ENCODE measurements around the genes RPLP0, PXN, RNF10 and P2RX4.

GRCh38 chr12:120096308-120097391 lies 19.9 kb downstream of the RAB35 start:
- PRO-cap: no peak
- RAMPAGE, long total RNA, 4 experiments: no peak in any of the 4 experiments

- PRO-cap: no peak
- RAMPAGE, long total RNA, 4 experiments: no peak in any of the 4 experiments
Measured at GRCh38 chr12:120195930-120196786, 1.6 kb upstream of the GCN1 start.

- PRO-cap: bidirectional peak, plus-strand start at chr12:120201308, minus-strand start at chr12:120201107
- RAMPAGE, long total RNA, 4 experiments: start-site peak on the minus strand in 3 of 4 experiments, at chr12:120201104-120201111 at its widest, 3,402 to 10,196 reads per replicate
Measured at GRCh38 chr12:120200332-120201235, at the start of gene RPLP0. Gene RPLP0 (minus strand): TSS chr12:120201111.

DNA sequence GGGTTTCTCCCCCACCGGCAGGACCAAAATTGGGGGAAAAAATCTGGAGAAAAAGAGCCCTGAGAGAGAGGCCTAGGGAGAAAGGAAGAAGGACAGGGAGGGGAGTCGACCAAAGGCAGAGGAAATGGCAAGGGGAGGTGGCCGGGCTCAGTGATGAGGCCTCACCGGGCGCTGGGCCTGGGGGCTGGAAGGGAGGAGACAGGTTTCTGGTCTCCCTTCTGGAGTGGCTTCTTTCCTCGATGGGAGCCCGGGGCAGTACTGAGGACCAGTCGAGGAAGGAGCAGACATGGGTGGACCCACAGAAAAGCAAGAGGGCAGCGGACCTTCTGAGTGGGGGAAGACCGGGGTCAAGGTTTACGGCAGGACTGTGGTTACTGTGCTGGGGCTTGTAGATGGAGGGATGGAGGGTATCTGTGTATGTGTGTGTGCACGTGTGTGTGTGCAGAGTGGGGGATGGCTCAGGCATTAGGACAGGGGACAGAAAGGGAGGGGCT lies 14.9 kb upstream of the RPLP0 start:
- PRO-cap: no peak
- RAMPAGE, long total RNA, 4 experiments: no peak in any of the 4 experiments

GRCh38 chr12:120223716-120225197 lies 23.3 kb upstream of the RPLP0 start:
- PRO-cap: bidirectional peak, plus-strand start at chr12:120224857, minus-strand start at chr12:120224702
- RAMPAGE, long total RNA, 4 experiments: no peak in any of the 4 experiments

- PRO-cap: no peak
- RAMPAGE, long total RNA, 4 experiments: no peak in any of the 4 experiments
Measured at GRCh38 chr12:120234502-120235350, 30.8 kb downstream of the PXN start.

DNA sequence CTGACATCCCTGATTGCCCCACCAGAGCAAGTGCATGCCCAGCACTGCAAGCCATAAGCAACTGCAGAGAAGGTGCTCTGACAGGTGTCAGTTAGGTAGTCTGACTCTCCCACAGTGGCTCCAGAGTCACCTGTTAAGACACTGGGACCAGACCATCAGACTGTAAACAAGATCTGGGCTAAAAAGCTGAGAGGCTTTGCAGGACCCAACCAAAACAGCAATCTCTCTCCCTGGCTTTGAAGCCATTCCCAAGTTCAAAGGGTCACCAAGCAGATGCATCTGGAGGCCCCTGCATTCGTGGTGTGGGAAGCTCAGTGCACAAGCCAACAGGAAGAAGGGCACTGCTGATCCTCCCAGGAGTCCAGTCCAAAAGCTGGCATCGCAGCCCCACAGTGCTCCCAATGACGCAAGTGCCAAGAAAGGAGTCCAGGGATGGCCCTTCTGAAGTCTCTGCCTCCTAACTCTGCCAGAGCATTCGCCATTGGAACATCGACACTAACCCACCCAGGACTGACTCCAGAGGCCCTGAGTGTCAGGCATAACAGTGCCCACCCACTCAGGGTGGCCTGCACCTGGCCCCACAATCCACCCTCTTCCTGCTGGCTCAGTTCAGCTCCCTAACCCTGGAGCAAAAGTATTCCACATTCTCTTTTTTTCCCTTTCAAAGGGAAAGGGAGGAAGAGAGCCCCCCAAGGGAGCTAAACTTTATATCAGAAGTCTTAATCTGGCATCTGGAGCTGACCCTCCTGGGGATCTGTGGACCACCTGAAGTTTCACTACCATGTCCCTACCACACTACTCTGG lies 25.0 kb downstream of the PXN start:
- PRO-cap: no peak
- RAMPAGE, long total RNA, 4 experiments: no peak in any of the 4 experiments

- PRO-cap: no peak
- RAMPAGE, long total RNA, 4 experiments: no peak in any of the 4 experiments
Measured at GRCh38 chr12:120256934-120257606, 8.5 kb downstream of the PXN start.

DNA sequence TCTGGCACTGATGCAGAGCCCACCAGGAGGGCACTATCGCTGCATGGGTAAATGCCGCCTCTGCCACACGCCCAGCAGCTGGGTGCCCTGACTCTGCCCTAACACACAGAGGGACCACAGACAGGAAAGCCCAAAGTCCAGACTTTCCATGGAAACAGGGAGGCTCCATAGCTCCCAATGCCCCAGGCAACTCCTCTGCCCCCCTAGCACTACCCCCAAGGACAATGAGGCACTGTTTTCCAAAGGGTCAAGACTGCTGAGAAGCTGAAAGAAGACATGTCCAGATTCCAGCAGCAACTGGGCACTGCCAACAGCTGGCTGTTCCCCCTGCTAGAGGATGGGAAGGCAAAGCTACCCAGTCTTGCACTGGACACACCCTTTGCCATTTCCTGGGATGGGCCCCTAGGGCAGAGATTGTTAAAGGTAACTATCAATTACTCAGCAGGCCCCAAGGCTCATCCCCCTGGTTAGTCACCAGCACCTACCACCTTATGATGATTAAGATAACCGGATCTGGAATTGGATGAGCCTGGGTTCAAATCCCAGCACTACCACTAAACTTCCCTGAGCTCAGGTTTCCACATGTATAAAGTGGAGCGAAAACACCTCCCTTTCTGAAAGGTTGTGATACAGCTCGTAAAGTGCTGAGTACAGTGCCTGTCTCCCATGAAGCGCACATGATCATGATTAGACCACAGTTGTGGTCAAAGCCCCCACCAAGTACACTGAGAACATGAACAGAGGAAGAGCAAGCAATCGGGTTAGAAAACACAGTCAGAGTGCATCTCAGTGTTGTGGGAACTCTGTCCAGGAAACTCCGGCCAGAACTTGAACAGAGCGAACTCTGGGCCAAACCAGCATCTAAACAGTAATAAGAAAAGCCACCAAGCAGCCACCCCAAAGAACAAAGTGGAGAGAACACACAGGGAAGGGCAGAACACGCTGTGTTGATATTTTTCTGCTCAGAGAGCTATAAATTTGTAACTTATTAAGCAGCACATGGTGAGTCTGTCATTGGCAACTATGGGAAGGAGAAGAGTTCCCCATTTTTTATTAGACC lies 3.2 kb downstream of the PXN start:
- PRO-cap: no peak
- RAMPAGE, long total RNA, 4 experiments: no peak in any of the 4 experiments

DNA sequence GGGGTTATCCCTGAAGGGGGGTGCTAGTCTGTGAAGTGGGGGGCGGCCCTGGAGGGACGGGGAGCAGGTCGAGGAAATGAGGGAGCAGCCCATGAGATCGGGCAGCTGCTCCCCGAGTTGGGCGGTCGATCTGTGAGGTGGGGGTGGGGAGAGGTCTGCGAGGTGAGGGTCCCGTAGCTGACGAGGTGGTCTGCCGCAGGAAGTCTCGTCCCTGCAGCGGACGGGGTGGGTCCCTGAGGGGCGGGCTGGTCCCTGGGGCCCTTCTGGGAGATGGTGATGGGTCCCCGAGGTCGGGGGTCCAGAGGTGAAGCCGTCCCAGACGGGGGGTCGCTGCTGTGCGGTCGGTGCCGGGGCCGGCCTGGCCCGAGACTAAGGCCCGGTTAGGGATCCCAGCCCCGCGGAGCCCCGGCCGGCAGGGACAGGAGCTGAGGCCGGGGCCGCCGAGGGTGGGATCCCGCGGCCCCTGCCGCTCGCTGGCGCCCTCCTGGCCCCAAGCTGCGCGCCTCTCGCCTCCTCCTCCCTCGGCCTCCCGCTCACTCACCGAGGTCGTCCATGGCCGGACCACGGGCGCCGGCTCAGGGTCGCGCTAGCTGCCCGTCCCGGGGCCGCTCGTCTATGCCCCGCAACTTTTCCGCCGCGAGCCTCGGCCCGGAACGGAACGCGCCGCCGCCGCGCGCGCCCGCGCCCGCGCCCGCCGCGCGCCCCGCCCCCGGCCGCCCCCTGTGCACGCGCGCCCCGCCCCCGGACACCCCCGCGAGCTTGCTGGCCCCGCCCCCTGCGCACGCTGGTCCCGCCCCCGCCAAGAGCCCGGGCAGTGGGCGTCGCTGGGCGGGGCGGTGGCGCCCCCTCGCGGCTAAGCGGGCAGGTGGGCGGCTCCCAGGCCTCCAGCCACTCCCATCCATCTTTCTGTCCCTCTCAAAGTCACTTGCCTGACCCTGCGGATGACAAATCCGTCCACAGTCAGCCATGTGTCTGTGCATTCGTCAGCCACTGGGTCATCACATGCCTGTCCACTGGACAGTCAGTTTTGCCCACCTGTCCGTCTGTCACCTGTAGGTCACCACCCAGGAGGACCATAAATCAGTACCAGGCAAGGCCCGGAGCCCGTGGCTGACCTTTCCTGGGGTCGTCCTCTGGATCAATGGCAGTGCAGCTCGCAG lies at the start of gene PXN:
PXN (minus strand) TSS at position 655 of the 1,160 bp plus-strand sequence.
- PRO-cap: unidirectional peak, minus-strand start at position 655 of the sequence
- RAMPAGE, long total RNA, 4 experiments: start-site peak on the minus strand in 3 of 4 experiments, centred at positions 653 to 661 of the sequence, 83 to 147 reads per replicate

DNA sequence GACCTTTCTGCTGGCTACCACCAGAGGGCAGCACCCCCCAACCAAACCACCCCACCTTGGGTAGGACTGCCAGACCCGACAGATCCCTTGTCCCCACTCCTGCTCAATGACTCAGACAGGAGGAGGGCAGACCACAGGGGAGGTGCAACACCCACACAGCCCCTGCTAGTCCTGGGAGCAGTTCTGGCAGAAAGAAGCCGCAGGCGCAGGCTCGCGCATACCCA lies 12.4 kb downstream of the MSI1 start:
- PRO-cap: no peak
- RAMPAGE, long total RNA, 4 experiments: no peak in any of the 4 experiments

- PRO-cap: no peak
- RAMPAGE, long total RNA, 4 experiments: no peak in any of the 4 experiments
Measured at GRCh38 chr12:120394298-120395058, 25.5 kb upstream of the MSI1 start.

DNA sequence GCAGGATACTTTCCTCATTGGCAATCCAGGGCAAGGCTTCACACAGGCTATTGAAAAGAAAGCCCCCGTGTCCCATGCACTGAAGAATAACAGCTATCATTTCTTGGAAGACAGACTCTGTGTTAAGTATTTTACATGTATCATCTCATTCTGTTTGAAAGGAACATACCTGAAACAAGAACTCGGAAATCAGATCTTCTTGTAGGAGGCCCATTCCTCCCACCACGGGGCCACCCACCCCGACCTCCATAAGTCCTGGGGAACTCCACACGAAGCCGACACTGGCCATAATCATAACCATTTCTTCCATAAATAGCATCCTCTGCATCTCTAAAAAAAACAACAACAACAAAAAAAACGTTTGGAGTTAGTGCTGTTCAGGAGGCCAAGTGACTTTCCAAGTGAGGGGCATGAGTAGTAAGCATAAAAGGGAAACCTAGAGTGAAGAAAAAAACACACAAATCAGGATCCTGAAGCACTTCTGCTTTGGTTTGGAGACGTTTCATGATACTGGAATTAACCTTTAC lies 4.0 kb downstream of the SRSF9 start:
- PRO-cap: no peak
- RAMPAGE, long total RNA, 4 experiments: start-site peak on the minus strand in 1 of 4 experiments, centred at positions 95 to 279 of the sequence, 20 to 36 reads per replicate

DNA sequence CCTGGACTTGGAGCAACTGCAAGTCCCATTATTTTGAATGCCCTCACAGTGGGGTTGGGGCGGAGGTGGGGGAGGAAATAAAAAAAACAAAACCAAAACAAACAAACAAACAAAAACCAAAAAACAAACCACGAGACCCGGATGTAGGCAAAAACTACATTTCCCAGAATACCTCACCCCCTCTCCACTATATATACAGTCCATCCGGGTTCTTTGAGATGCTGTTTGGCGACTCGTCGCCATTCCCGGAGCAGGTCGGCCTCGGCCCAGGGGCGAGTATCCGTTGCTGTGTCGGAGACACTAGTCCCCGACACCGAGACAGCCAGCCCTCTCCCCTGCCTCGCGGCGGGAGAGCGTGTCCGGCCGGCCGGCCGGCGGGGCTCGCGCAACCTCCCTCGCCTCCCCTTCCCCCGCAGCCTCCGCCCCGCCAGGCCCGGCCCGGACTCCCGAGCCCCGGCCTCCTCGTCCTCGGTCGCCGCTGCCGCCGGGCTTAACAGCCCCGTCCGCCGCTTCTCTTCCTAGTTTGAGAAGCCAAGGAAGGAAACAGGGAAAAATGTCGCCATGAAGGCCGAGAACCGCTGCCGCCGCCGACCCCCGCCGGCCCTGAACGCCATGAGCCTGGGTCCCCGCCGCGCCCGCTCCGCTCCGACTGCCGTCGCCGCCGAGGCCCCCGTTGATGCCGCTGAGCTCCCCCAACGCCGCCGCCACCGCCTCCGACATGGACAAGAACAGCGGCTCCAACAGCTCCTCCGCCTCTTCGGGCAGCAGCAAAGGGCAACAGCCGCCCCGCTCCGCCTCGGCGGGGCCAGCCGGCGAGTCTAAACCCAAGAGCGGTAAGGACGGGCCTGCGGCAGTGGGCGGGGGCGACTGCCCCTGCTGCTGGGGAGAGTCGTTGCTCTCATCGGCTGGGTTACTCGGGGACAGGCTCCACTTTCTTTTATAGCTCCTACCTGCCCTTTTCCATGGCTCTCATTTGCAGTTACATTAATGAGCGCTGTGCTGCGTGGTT lies at the start of gene RNF10:
RNF10 (plus strand) TSS at position 221 of the 1,009 bp plus-strand sequence.
- PRO-cap: unidirectional peak, plus-strand start at position 221 of the sequence
- RAMPAGE, long total RNA, 4 experiments: start-site peak on the plus strand in 4 of 4 experiments, centred at positions 215 to 236 of the sequence, 28 to 67 reads per replicate

DNA sequence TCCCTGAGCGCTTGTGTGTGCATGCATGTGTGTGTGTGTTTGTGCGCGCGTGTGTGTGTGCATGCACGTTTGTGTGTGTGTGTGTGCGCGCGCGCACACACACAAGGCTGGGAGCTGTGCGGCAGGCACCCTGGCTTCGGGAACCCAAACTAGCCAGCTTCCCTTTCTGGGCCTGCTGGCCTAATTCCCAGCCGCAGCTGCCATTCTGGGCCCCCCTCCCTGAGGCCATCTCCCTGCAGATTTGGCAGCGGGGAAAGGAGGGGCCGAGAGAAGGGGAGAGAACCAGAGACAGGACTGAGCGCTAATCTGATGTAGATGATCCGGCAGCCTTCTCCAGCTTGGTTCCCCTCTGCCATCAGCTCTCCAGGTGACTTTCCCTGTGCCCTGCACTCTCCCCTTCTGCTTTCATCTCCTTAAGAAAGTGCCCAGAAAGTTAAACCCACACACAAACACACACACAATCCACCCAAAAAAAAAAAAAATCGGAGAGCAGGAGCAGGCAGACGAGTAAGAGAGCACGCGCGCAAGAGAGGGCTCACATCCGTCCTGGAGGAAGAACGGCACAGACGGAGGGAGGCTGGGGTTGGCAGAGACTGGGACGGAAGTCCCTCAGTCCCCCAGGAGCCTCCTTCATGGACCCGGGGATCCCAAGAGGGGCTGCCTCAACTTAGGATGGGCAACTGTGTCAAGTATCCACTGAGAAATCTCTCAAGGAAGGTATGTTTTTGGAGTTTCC lies 9.7 kb downstream of the CABP1 start:
- PRO-cap: no peak
- RAMPAGE, long total RNA, 4 experiments: no peak in any of the 4 experiments

DNA sequence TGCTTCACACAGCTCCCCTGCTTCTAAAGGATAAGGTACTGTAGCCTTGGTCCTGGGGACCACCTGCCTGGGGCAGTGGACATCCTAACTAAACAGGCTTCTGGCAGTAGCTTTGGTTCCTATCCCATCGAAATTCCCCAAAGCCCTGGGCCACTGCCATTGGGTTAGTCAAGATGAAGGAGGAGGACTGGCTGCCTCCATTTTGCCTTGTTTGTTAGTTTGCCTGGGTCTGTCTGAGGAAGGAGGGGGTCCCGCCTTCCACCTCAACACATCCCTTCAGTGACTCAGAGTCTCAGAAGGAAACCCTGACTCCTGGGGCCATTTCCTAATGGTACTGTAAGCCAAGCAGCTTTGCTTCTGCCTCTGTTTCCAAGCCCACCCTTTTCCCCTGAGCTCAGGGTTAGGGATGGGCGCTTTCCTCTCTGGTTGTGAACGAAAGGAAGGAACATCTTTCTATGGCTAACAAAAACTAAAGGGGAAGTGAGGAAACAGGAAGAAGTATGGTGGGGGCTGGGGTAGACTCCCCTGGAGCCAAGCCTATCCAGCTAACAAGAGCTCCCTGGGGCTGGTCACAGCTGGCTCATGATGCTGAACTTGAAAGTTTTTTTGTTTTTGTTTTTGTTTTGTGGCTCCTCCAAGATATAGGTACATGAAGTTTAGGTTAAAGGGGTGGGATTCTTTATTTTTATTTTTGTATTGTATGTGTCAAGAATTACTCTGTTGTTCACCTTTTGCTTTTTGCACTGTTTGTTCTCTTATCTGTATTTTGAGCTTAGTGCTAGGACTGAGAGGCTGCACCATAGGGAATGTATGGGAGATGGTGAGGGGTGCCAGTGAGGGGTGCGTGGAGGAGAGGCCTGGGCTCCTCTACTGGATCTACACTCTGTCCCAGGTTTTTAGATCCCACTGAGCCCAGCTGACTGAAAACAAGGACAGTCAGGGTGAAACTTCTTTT lies 11.5 kb upstream of the UNC119B start:
- PRO-cap: no peak
- RAMPAGE, long total RNA, 4 experiments: no peak in any of the 4 experiments

GRCh38 chr12:120761218-120761998 lies 35.8 kb downstream of the ACADS start:
- PRO-cap: no peak
- RAMPAGE, long total RNA, 4 experiments: no peak in any of the 4 experiments

DNA sequence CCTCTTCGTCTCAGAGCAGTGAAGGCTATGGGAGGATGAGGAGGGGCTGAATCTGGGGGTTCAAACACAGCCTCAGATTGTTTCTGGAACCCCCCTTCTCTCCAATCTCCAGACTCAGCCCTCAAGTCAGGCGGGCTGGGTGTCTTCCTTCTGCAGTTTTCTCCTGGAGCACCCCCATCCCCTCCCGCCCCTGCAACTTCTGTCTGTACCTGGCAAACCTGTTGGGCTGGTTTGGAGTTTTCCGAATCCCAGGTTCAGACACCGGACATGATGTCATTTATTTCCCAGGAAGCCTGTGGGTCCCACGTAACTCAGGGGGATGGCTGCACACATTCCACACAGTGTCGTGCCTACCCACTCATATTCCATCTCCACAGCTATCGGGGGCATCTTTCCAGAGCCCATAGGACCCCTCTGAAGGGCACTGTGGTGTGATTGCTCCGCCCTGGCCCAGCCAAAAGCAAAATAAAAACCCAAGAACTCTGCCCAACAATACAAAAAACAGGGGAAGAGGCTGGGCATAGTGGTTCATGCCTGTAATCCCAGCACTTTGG lies 25.1 kb upstream of the SPPL3 start:
- PRO-cap: no peak
- RAMPAGE, long total RNA, 4 experiments: no peak in any of the 4 experiments

GRCh38 chr12:121209805-121210683 lies at the start of gene P2RX4:
Gene P2RX4 (plus strand): TSS chr12:121210129.
- PRO-cap: bidirectional peak, plus-strand start at chr12:121210101, minus-strand start at chr12:121210042; bidirectional peak, plus-strand start at chr12:121210138, minus-strand start at chr12:121210247; bidirectional peak, plus-strand start at chr12:121210388, minus-strand start at chr12:121210383; unidirectional peak, minus-strand start at chr12:121210454
- RAMPAGE, long total RNA, 4 experiments: start-site peak on the plus strand in 1 of 4 experiments, at chr12:121210111-121210152 at its widest, 34 reads per replicate

DNA sequence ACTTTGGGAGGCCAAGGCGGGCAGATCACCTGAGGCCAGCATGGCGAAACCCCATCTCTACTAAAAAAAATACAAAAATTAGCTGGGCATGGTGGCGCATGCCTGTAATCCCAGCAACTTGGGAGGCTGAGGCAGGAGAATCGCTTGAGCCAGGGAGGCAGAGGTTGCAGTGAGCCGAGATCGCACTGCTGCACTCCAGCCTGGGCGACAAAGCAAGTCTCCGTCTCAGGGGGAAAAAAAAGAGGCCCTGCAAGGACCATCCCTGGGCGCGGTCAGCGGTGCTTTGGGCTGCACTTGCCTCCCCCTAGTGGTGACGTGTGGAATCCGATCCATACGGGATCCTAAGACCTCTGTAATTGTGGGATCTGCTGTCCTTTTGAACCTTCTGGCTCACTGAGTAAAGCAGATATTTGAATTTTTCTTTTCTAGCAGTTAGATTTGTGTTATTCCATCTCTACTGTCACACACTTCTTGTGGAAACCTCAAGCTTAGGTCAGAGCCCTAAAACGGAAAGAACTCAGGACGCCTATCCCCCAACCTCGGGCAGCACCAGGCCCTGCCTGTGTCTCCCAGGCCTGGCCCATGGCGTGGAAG lies 20.3 kb downstream of the P2RX4 start:
- PRO-cap: no peak
- RAMPAGE, long total RNA, 4 experiments: no peak in any of the 4 experiments